ENCODE measurements around a stretch of chr14.

DNA sequence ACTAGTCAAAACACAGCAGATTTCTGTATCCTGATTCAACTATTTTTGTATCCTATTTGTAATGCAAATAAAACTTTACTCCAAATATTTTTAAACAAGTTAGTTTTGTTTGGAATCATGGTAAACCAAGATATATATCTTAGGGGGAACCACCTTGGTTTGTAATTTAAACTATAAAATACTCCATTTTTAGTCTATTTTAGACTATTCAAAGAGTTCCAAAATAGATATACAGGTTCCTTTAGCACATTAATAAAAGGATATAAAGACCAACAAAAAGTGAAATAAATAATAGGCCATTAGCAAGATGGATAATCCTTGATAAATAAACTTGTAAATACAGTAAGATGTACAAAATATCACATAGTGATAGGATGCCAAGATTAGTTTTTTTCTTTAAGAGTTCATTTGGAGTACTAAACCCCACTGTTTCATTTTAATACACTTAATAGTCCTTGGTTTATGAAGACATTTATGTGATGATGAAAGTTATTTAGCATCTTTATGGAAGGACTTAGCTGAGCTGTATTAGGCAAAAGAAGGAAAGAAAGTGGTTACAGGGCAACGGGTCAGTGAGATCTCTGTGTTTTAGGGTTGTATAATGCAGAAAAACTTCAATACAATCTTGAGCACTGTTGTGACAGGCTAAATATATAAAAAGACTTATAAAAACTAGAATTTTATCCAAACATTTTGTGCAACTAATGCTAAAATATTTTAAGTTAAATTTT lies 20.0 kb downstream of the COCH start:
- RAMPAGE, total RNA: no peak

- RAMPAGE, total RNA: no peak
Measured at GRCh38 chr14:31033657-31034245, 7.6 kb upstream of the STRN3 start.

GRCh38 chr14:31169228-31169750 lies 38.3 kb downstream of the HECTD1 start:
- RAMPAGE, total RNA: no peak

- RAMPAGE, total RNA: no peak
Measured at GRCh38 chr14:31208495-31208801, 855 bp upstream of the HECTD1 start.

GRCh38 chr14:31263409-31264195 lies 56.0 kb upstream of the HECTD1 start:
- RAMPAGE, total RNA: no peak

DNA sequence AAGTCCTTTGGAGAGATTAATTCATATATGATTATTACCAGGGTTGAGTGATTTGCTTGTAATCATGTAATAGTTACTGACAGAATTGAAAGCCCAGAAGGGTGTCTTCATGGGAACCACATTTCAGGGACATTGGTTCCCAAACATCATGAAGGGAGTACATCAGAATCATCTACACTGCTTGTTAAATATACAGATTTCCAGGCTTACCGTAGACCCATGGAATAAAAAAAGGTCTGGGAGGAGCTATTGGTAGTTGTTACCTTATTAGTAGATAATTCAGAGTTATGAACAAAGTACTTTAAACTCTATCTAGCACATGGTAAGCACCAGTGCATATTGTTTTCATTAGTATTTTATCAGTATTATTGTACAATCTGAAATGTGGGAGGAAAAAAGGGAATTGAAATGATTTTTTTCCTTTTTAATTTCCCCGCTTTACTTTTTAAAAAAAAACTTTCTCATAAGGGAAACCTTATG lies 65.6 kb downstream of the NUBPL start:
- RAMPAGE, total RNA: no peak

DNA sequence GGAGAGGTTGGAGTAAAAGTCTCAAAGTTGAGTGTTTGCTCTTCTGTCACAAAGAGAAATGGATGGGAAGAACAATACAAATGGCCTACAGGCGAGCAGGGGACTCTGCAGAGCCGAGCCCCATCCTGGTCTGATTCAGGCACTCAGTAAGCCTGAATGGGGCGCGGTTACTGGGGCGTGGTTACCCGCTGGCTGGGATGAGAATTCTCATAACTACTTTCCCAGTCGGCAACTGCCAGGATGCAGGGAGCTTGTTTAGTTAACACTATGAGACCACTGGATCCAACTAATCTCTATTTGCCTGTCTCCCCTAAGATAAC lies 126.4 kb upstream of the ARHGAP5 start:
- RAMPAGE, total RNA: no peak

- RAMPAGE, total RNA: start-site peak on the plus strand at chr14:32076989-32077018, 115 and 44 reads in 2 replicates
Measured at GRCh38 chr14:32076732-32077206, 335 bp upstream of the ARHGAP5 start.

DNA sequence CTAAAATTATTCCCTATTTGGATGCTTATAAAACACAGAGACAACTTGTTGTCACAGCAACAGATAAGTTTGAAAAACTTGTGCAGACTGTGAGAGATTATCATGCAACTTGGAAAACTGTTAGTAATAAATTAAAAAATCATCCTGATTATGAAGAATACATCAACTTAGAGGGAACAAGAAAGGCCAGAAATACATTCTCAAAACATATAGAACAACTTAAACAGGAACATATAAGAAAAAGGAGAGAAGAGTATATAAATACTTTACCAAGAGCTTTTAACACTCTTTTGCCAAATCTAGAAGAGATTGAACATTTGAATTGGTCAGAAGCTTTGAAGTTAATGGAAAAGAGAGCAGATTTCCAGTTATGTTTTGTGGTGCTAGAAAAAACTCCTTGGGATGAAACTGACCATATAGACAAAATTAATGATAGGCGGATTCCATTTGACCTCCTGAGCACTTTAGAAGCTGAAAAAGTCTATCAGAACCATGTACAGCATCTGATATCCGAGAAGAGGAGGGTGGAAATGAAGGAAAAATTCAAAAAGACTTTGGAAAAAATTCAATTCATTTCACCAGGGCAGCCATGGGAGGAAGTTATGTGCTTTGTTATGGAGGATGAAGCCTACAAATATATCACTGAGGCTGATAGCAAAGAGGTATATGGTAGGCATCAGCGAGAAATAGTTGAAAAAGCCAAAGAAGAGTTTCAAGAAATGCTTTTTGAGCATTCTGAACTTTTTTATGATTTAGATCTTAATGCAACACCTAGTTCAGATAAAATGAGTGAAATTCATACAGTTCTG lies 14.5 kb downstream of the ARHGAP5 start:
- RAMPAGE, total RNA: no peak

- RAMPAGE, total RNA: no peak
Measured at GRCh38 chr14:32093332-32093814, 16.3 kb downstream of the ARHGAP5 start.

GRCh38 chr14:32201521-32202474 lies 124.7 kb downstream of the ARHGAP5 start:
- RAMPAGE, total RNA: no peak

DNA sequence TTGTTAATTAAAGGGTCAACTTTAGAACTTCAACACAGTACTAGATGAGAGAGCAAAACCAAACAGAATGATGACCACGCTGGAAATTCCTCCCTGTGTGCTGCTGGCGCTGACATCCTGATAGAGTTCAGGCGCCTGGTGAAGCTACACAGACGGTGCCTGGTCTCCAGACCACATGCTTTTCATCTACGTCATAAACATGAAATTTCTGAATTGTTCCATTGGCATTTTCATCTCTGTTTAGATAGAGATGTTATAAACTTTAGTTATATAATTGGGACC lies 128.4 kb downstream of the AKAP6 start:
- RAMPAGE, total RNA: no peak

DNA sequence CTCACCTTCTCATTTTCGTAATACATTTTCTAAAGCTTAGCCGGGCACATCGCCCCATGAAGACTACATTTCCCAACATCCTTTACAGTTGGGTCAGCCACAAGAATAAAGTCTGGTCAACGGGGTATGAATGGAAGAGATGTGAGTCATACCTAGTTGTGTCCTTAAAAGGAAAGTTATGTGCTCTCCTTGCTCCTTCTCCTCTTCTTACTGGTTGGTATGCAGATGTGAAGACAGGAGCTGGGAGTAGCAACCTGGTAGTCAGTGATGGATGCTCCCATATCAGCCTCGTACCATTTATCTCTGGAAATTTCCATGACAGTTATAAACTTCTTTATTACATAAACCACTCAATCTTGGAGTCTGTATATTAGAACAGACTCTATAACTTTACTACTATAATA lies 36.0 kb upstream of the EGLN3 start:
- RAMPAGE, total RNA: no peak

GRCh38 chr14:34615286-34615992 lies 14.5 kb downstream of the SNX6 start:
- RAMPAGE, total RNA: no peak

- RAMPAGE, total RNA: no peak
Measured at GRCh38 chr14:34773954-34774519, 59.6 kb upstream of the CFL2 start.

DNA sequence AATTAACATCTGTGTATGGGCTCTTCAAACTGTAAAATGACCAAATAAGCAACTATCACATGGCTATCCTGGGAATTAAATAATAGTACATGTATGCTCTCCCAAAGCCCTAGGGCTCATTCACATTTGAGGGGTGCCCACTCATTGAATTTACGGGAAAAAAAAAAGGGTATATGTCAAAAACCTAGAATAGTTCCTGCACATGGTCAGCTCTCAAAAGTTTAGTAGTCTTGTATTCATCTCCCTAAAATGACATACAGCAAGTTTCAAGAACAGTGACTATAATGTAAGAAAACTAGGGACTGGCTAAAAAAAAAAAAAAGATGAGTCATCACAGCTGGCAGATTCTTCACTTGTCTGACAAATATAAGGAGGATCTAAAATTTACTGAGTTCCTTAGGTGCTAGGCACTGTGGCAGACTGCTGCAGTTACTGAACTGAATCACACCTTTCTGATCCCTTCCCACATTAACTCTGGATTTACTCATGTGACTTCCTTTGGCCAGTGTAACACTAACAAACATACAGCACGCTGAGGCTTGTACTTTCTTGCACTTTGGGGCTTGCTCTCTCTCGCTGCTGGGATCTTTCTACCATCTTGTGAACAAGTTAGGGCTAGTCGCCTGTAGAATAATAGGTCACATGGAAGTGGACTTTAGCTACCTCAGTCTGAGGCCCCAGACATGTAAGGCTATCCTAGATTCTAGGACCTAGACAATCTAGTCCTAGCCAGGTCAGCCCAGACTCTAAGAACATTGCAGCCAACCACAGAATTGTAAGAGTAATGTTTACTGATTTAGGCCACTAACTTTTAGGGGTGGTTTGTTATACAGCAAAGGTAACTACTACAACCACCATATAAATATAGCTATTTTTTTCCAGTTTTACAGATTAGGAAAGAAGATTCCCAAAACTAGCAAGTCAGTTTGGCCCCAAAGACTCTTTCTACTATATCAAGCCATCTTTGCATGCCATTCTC lies 32.1 kb downstream of the BAZ1A start:
- RAMPAGE, total RNA: no peak

DNA sequence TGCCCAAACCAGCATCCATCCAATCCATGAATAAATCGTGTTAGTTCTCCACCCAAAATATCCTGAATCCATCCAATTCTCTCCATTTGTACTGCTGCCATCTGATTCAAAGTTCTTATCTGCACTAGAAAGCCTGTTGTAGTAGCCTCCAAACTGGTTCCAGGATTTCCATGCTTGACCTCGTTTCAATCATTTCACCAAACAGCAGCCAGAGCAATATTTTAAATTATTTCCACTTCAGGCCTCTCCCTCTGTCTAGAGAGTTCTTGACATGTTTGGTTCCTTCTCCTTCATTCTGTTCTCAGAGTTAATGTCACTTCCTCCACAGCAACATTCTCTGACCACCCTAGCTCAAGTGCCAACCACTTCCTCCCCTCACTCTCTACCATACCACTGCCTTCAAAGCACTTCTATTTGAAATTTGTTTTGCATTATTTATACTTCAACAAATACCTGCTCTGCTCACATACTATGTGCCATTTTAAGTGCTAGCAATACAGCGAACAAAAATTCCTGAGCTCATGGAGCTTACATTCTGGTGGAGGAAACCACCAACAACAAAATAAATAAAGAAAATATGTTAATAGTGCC lies 17.5 kb downstream of the BAZ1A start:
- RAMPAGE, total RNA: no peak

DNA sequence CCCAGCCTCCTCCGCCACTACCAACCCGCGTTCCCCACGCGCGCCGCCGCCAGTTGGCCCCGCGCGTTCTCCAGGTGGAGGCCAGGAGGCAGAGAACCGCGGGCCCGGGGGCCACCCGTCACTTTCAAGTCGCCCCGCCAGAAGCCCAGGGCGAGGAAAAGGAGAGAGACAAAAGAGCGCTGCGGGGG lies 1.0 kb downstream of the BAZ1A start:
- RAMPAGE, total RNA: no peak

DNA sequence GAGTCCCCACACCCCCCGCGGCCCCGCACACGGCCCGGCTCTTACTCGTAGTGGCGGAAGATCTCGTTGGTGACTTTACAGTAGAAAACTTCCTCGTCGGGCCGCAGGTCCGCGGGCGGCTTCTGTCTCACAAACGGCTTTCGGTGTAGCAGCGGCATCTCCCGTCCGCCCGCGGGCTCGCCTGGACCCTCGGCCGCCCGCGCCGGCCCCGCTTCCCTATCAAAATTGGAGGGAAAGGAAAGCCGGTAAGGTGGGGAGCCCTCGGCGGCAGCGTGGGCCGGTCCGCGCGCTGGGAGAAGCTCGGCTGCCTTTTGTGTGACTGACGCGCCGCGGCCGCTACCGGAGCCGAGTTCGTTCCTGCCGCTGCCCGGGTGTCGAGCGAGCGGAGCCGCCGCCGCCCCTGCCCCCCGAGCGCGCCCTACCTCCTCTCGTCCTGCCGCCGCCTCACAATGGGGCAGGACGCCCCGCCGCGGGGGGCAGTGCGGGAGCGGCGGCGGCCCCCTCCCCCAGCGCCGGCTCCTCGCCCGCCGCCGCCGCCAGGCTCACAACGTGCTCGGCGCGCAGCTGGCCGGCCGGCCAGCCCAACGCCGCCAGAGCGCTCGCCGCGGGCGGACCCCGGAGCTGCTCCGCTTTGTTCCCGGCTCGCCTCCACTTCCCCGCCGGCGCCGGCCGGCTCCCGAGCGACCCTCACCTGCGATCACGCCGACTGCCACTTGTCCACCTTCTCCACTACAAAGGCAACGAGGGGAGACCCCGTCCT lies 533 bp downstream of the BAZ1A start:
- RAMPAGE, total RNA: no peak

DNA sequence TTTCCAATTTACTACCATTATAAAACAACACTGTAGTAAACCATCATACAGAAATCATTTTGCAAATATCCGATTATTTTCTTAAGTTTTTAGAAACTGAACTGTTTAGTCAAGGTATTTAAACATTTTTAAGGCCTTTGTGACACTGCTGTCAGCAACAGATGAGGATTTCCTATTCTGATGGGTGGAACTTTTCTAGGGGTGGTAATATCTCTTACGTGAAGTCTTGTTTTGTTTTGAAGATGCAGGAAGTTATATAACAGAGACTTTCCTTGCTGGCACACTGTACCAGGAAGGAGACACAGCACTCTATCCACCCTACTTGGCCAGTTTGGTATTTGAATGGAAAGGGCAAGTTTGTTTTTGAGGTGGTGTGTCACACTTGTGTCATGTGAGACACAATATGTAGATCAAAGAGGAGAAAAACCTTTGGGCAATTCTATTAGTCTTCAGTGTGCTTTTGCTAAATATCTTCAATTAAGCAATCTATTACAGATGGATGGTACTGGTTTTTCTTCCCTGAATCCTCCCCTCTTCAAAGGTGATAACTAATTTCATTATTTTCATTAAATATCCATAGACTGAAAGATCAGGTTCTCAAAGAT lies 51.6 kb upstream of the SRP54 start:
- RAMPAGE, total RNA: no peak

Measured in foreskin keratinocyte (primary cell).